Measurements from ENCODE around the gene CD300C.

GRCh38 chr17:73351185-73351500 lies 39.3 kb upstream of the CDC42EP4 start:
- PRO-cap: no peak
- CAGE, long polyA plus RNA: no peak

DNA sequence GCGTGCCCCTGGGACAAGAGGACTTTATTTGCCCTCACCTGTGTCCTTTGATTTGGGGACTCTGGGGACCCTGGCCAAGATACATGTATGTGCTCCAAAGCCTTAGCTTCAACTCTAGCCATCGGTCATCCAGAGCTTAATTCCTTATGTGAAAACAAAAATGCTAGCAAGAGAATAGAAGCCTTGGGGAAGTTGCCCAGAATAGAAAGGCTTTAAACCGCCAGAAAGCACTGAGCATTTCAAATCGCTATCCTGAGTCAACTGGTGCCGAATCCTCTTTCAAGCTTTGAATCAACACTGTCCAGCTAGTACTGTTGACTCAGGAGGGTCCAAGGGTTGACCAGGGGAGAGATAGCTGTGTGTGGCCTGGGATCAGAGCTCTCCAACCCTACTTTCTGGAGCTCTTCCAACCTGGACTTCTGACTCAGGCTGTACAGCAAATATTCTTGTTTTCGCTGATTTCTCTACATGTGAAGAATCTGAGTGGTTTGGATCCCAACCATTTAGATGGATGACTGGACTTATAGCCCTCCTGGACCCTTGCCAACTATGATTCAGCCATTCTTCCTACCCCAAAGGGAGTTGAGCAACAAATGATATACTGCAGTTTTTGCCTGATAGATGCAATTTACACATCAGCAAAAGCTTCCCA lies 153.8 kb upstream of the SDK2 start:
- PRO-cap: no peak
- CAGE, long polyA plus RNA: no peak

GRCh38 chr17:73957055-73957457 lies 246.4 kb upstream of the RPL38 start:
- PRO-cap: no peak
- CAGE, long polyA plus RNA: no peak

- PRO-cap: no peak
- CAGE, long polyA plus RNA: no peak
Measured at GRCh38 chr17:74431666-74431892, 309 bp upstream of the GPRC5C start.

GRCh38 chr17:74443703-74444037 lies 11.8 kb downstream of the GPRC5C start:
- PRO-cap: no peak
- CAGE, long polyA plus RNA: no peak

GRCh38 chr17:74444622-74444844 lies 12.6 kb downstream of the GPRC5C start:
- PRO-cap: no peak
- CAGE, long polyA plus RNA: no peak

DNA sequence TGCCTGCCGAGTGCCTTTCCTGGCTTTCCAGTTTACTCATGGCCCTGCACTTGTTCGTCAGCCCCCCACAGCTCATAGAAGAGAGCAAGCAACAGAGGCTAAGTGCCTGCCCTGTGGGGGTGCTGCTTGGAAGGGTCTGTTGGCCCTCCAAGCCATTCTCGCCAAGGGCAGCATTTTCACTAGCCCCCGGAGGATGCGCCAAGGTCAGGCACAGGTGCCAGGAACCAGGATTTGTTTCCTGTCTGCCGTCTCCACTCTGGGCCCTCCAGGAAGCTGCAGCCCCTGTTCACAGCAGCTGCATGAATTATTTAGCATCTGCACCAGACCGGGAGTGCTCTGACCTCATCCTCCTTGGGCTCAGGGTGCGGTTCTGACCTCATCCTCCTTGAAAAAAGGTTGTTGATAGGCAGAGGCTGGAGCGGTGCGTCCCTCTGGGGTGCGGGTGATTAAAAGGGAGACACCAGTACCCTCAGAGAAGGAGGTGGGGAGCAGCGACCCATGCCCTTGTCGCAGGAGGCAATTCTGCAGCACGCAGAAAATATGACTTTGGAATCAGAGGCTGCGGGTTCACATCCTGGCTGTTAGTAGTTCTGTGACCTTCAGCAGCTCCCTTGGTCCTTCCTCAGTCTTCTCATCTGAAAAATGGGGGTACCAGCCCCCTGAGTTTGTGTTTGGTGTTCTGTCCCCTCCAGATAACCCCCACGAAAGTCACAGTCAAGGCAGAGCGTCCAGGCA lies 14.1 kb upstream of the CD300A start:
- PRO-cap: no peak
- CAGE, long polyA plus RNA: no peak

- PRO-cap: no peak
- CAGE, long polyA plus RNA: no peak
Measured at GRCh38 chr17:74463953-74464339, 2.5 kb upstream of the CD300A start.

GRCh38 chr17:74529750-74530151 lies 1.5 kb downstream of the CD300LB start:
- PRO-cap: no peak
- CAGE, long polyA plus RNA: no peak

DNA sequence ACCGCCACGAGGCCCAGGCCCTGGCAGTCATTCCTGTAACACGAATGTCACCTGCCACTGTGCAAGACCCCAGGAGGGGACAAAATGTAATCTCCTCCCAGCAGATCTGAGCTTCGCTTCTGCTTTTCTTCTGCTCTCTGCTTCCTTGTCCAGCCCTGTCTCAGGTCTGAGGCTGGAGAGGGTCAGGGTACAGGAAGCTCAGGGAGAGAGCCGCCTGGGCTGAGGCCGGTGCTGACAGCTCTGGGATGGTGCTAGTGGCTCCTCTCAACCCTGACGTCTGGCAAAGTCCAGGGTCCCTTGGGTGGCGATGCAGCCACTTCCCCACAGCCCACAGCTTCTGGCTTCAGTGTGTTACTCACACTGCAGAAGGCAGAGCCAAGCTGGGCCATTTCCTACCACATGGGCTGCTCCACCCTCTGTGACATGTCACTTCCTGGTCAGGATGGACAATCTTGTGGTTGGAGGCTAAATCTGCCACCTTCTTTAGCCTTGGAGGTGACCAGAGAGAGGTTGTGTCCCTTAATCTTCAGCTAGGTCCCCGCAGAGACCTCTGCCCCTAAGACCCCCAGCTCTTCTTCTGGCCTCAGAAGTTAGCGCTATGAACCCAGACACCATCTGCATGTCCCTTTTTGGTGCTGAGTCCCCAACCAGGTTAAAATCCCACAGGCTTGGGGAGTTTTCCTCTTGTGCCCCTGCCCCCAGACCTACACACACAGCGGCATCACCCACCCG lies at the start of gene CD300C:
Gene CD300C (minus strand): TSS at position 364 of the 732 bp plus-strand sequence.
- PRO-cap: no peak
- CAGE, long polyA plus RNA: no peak

DNA sequence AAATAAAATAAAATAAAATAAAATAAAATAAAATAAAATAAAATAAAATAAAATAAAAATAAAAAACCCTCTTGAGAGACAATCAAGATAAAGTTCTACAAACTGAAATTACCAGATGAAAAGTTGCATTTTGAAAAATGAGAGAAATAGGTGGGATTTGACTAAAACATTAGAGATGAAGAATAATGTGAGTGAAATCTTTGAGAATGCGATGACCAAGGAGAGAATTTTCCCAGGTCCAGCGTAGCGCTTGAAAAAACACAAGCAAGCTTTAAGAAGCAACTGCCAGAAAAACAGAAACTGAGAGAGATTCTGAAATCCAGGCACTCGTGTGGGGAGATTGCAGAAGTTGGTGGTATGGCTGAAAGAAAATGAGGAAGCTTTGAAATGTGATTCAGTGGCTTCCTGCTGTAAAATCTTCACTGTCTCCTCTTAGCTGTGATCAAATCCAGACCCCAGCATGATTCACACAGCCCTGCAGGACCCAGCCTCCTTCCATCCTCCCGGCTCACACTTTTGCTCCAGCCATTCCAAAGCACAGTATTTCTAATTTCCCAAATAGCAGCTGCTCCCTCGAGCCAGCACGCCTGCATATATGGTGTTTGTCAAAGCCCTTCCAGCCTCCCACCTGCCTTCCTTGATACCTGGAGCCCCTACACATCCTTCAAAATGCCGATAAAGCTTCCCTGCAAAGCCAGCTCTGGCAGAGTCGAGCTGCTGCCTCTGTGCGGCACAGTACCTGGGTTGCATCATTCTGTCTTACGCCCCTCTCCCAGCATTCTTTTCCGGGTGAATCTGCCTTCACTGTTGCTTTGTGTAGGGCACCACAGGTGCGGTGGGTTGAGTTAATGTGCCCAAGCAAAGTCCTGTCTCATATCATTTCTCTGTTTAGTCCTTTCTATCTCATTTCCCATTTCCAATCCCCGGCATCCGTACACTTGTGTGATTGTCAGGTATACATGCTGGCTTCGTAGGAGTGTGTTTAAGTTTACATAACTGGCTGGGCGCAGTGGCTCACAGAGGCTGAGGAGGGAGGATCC lies 8.4 kb upstream of the CD300E start:
- PRO-cap: no peak
- CAGE, long polyA plus RNA: no peak

DNA sequence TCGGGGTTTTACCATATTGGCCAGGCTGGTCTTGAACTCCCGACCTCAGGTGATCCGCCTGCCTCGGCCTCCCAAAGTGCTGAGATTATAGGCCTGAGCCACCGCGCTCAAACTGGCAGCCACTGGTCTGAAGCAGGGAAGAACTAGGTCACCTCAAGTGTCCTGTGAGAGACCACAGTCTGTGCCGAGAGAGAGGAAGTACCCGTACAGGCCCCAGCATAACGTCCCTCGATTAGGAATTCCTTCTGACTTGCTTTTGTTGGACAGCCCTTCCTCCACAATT lies 13.7 kb upstream of the CD300E start:
- PRO-cap: no peak
- CAGE, long polyA plus RNA: no peak

- PRO-cap: no peak
- CAGE, long polyA plus RNA: no peak
Measured at GRCh38 chr17:74690486-74691008, 22.2 kb downstream of the CD300LF start.

GRCh38 chr17:74741930-74742609 lies 5.0 kb downstream of the RAB37 start:
- PRO-cap: no peak
- CAGE, long polyA plus RNA: no peak

- PRO-cap: no peak
- CAGE, long polyA plus RNA: no peak
Measured at GRCh38 chr17:74744648-74745608, 3.5 kb upstream of the NHERF1 start.

- PRO-cap: no peak
- CAGE, long polyA plus RNA: no peak
Measured at GRCh38 chr17:74759482-74760449, 11.3 kb downstream of the NHERF1 start.

- PRO-cap: no peak
- CAGE, long polyA plus RNA: no peak
Measured at GRCh38 chr17:74761850-74762496, 13.5 kb downstream of the NHERF1 start.

- PRO-cap: no peak
- CAGE, long polyA plus RNA: no peak
Measured at GRCh38 chr17:74768788-74769577, 7.2 kb downstream of the NAT9 start.

- PRO-cap: no peak
- CAGE, long polyA plus RNA: no peak
Measured at GRCh38 chr17:74805501-74805952, 29.2 kb downstream of the TMEM104 start.

GRCh38 chr17:74872511-74872813 lies 332 bp downstream of the FDXR start:
- PRO-cap: no peak
- CAGE, long polyA plus RNA: no peak

Measured in B cell (primary cell).